H9 (cell line): ENCODE measurements around the genes SLC22A13 and ACVR2B.

GRCh38 chr3:36942555-36943179, 2.2 kb downstream of the TRANK1 start:
- PRO-cap, result no peak

GRCh38 chr3:36957927-36958444, 13.1 kb upstream of the TRANK1 start:
- PRO-cap, result no peak

DNA sequence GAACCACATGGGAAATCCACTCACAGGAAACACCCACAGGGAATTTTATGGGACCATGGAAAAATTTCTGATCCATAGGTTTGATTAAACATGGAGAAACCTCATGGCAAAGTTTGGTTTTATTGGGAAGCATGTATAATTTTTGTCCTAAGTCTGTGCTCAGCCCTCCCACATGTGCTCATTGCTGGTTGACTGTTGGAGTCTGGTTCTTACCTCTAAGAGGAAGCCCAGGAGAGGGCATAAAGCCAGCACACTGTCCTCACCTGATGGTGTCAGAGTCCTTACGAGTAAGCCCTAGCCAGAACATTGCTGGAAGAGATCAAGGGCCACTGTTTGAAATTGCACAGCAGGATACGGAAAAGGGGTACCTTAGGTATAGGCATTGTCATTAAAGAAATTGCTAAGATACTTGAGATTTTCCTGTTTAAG, 21.3 kb downstream of the MLH1 start:
- PRO-cap, result no peak

DNA sequence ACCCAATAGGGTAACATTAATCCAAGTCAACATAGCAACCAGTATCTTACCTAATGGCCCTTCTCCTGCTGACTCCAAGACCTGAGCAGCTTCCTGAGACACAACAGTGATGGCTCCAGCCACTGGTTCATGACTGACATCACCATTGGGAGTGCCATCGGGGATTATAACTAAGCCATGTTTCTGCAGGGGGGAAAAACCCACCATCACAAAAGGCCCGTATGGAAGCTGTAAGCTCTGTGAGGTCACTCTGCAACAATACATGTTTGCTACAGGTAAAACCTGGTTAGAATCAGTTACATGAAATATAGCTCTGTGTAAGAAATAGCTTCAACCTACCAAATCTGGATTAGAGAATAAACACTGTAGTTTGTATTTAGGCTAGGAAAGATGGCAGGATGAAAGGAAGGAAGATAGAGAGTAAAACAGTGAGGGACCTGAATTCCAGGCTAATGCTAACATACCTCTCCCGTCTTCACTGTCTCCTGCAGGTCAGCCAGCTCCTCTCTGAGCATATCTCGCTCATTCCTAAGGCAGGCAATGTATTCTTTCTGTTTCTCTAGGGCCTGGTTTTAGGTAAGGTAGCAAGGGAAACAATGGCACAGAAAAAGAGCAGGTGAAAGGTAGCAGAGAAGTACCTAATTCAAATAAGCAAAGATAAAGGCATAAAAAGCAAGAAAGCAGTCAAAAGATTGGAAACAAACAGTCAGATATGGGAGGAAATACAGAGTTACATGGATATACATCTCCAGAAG, 72.6 kb downstream of the MLH1 start:
- PRO-cap, result no peak

GRCh38 chr3:37181603-37182136, 7.3 kb upstream of the LRRFIP2 start:
- PRO-cap, result no peak

- PRO-cap, result no peak
Observed at GRCh38 chr3:37314066-37314514, 71.0 kb downstream of the GOLGA4 start.

DNA sequence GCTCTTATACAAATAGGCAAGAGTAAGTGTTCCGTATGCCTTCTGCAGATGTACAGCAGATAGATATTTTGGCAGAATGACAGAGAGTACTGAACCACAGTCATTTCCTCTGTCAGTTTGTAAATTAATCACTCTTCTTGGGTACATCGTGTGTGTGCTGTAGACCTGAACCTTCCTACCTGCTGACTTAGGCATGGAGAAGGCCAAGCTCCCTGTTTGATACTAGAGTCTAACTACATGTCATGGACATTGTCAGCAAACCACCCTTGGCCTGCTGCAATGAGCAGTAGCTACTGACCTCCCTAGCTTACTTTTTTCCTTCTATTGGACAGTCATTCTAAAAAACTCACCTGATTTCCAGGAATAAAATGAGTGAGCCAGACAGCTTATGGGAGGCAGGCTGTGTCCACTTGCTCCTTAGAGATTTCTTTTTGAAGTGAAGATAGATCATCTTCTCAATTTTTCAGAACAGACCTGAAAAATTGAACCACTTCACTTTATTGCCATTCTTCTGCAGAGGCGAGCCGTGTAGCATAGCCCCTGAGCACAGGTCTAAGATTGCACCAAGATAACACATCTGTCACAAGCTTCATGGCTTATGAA, 108.0 kb upstream of the CTDSPL start:
- PRO-cap, result no peak

- PRO-cap, result no peak
Observed at GRCh38 chr3:37931559-37932178, 58.9 kb upstream of the VILL start.

DNA sequence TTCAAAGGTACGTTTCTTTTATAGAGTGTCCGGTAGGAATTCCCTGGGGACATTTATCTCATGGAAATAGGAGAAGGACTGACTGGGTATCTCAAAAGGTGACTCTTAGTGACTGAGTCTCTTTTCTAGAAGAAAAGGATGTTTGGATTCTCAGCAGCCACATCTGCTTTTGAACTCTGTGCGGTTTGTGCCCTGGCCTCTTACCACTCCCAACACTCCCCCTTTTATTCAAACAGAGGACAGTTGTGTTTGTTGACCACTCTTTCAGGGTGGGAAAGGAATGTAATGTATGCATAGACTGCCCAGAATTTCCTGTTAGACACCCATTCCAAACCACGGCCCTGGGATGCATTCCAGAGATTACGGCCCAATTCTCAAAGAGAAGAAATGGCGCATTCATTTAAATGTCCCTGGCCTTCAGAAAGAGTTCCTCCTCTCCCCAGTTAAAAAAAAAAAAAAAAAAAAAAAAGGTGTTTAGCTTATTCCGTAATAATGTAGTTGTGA, 54.3 kb upstream of the VILL start:
- PRO-cap, result no peak

GRCh38 chr3:37955905-37956357, 34.7 kb upstream of the VILL start:
- PRO-cap, result no peak

DNA sequence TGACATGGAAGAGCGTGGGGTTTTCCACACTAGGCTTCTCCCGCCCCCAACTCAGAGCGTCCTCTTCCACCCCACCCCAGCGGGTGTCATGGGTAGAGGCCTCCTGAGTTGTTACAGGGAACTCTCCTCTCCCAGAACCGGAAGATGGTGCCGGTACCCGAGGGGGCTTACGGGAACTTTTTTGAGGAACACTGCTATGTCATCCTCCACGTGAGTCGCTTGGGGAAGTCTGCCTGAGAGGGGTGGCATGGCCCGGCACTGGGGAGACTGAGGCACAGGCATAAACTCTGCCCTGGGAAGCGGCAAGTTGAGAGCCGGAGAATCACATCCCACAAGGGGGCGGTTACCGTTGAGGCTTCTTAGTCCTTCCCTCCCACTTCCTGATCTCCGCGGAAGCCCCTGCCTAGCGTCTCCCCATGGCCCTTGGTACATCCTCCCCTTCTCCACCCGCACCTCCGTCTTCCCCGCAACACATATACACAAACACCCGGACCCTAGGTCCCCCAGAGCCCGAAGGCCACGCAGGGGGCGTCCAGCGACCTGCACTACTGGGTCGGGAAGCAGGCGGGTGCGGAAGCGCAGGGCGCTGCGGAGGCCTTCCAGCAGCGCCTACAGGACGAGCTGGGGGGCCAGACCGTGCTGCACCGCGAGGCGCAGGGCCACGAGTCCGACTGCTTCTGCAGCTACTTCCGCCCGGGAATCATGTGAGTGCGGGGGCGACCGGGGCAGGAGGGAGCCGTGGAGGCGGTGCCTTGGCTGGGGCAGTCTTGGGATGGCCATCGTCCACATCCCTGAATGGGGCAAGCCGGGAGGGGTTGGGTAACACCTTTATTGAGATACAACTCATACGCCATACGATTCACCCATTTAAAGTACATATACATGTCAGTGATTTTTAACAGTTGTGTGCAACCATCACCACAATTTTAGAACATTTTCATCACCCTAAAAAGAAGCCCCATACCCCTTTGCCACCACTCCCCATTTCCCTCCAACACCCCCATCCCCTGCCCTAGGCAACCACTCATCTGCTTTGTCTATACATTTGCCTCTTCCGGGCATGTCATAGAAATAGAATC, 3.5 kb downstream of the VILL start:
- PRO-cap, result unidirectional peak, plus-strand start at position 376 of the sequence; bidirectional peak, plus-strand start at position 545 of the sequence, minus-strand start at position 681 of the sequence

GRCh38 chr3:38265364-38266042, at the start of gene SLC22A13:
Gene SLC22A13 (plus strand): TSS chr3:38265812.
- PRO-cap, result no peak

DNA sequence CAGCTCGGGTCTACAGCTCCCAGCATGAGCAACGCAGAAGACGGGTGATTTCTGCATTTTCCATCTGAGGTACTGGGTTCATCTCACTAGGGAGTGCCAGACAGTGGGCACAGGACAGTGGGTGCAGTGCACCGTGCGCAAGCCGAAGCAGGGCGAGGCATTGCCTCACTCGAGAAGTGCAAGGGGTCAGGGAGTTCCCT, 48.4 kb upstream of the ACVR2B start:
- PRO-cap, result no peak

- PRO-cap, result no peak
Observed at GRCh38 chr3:38449921-38450266, 3.8 kb upstream of the ACVR2B start.

DNA sequence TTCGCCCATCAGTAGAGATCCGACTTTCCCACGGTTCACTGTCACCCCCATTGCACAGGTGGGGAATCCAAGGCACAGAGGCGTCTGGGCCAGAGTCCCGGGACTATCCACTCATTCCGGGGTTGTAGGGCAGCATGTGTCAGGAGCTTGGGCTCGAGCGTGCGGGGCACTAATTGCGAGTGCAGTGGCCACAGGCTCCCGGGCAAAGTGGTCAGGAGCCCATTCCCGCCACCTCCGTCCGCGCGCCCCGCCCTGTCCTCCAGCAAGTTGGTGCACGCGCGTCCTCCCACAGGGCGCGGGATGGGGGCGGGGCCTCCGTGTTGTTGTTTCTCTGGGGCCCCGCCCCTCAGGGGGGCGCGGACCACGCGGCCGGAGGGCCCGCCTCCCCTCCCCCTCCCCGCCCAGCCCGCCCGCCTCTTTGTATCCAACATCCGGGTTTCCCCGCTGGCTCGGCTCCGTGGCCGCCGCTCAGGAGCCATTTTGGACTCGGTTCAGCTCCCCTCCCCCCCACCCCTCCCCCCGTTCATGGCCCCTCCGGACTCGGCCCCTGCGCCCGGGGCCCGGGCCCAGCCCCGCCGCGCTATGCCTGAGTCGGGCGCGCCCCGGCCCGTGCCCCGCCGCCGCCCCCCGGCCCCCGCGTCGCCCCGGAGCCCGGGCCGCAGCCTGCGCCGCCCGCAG, at the start of gene ACVR2B:
ACVR2B (plus strand) TSS at position 447 of the 678 bp plus-strand sequence.
- PRO-cap, result bidirectional peak, plus-strand start at position 510 of the sequence, minus-strand start at position 261 of the sequence

GRCh38 chr3:38455853-38456150, 2.1 kb downstream of the ACVR2B start:
- PRO-cap, result no peak

DNA sequence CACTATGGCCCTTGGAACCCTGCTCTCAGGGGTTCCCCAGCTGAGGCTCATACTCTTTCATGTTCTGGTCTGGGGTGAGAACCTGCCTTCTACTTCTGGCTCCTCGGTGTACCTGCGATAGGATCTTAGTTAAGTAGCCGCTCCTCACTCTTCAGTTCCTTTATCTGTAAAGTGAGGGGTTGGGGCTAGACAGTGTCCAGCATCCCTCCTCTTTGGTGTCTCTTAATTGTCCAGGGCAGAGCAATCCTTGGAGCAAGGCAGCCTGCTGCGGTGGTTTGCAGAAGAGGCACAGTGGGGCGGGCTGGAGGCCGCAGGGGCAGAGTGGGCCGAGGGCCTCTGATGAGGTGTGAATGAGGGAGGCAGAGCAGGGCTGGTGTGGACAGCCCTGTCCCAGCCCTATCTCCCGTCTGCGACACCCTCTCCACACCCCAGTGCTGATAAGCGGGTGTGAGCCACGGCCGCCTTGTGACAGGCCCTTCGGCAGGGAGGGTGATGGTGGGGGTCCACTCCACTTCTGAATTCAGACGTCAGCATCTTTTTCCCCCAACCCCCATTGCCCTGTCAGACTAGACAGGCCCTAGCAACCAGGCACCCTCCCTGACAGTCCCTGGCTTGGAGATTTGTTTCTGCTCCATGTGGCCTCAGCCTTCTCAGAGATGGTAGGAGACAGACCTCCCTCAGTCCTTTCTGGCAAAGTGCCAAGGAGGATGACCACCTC, 37.1 kb downstream of the EXOG start:
- PRO-cap, result no peak

- PRO-cap, result no peak
Observed at GRCh38 chr3:38552717-38553168, 56.6 kb downstream of the EXOG start.

DNA sequence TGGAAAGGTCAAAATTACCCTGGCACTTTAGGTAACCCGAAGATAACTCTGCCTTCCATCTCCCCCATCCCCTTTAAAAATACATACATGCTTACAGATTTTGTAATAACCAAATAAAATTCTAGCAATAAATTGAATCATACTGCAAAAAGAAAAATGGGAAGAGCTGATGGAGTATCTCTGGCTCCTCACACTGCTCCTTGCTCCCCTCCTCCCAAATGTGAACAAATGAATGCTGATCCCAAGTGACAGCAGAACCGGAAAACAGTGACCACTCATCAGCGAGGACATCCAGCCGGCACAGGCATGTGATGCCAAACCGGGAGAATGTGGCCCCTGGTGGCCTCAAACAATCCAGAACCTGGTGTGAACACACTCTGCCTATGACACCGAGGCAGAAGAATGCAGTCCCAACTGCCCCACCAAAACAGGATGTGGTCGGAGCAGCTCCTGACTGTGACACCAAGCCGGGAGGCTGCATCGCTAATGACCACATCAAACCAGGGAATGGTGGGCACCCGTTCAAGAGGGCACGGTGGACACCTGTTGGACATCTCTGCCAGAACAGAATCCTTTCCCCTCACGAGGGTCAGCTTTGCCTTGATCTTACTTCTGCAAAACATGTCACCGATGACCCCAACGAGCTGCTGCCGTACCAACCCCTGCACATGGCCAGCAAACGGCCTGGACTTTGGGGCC, 15.4 kb downstream of the SCN5A start:
- PRO-cap, result no peak

DNA sequence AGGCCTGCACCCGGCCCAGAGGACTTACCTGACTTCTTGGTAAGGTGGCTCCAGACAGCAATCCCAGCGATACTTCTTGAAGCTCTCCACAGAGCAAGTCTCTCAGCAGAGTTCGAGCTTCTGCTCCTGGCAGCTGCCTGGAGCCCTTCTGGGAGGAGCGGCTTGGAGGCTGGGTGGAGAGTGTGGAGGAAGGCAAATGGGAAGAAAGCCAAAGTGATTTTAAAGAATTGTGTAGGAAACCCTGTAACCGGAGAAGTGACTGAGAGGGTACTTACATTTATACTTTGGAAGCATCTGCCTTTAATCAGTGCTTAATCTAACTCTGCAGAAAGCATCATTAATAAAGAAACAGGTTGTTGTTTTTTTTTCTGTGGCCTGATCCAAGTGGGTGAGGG, 91.5 kb downstream of the SCN11A start:
- PRO-cap, result no peak